Foreskin keratinocyte (primary cell): ENCODE measurements around the gene FXYD1.

GRCh38 chr19:34253745-34254144 lies 609 bp upstream of the GARRE1 start:
- RAMPAGE, total RNA: no peak

DNA sequence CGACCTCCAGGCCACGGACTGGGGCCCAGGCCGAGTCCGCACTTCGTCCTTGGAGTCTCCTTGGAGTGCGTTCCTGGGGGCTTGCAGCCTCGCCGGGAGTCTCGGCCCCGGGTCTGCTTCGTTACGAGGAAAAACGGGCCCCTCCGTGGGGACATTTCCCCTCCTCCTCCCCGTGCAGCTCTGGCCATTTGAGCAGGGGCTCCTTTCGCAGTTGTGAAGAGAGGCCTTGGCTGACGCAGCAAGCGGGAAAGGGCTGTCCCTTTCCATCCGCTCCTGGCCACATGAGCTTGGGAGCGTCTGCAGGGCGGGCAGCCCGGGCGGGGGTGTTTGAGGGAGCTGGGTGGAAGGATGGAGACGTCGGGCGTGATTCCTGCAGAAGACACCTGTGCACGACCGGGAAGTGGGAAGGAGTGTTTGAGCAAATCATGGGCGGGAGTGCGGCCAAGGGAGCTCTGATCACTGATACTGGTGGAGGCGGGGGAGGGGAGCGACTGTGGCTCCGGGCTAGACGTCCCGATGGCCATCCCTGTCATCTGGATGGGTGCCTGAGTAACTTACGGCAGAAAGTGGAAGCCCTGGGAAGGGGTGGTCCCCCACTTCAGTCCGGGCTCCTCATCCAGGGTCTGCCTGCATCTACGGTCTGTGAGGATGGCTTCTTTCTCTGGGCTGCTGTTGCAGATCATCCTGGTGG lies 644 bp downstream of the GPI start:
- RAMPAGE, total RNA: no peak

GRCh38 chr19:34399674-34400838 lies 4.1 kb upstream of the PDCD2L start:
- RAMPAGE, total RNA: no peak

DNA sequence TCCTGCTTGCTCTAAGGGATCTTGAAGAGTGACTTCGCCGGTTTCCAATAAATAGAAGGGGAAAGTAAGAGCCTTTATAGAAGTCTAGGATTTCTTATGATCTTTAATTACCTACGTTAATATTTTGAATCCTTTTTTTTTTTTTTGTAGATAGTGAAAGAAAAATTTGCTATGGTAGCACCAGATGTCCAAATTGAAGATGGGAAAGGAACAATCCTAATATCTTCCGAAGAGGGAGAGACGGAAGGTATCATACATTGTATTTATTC lies 21.3 kb upstream of the WTIP start:
- RAMPAGE, total RNA: no peak

GRCh38 chr19:34469474-34470121 lies 12.0 kb upstream of the WTIP start:
- RAMPAGE, total RNA: no peak

DNA sequence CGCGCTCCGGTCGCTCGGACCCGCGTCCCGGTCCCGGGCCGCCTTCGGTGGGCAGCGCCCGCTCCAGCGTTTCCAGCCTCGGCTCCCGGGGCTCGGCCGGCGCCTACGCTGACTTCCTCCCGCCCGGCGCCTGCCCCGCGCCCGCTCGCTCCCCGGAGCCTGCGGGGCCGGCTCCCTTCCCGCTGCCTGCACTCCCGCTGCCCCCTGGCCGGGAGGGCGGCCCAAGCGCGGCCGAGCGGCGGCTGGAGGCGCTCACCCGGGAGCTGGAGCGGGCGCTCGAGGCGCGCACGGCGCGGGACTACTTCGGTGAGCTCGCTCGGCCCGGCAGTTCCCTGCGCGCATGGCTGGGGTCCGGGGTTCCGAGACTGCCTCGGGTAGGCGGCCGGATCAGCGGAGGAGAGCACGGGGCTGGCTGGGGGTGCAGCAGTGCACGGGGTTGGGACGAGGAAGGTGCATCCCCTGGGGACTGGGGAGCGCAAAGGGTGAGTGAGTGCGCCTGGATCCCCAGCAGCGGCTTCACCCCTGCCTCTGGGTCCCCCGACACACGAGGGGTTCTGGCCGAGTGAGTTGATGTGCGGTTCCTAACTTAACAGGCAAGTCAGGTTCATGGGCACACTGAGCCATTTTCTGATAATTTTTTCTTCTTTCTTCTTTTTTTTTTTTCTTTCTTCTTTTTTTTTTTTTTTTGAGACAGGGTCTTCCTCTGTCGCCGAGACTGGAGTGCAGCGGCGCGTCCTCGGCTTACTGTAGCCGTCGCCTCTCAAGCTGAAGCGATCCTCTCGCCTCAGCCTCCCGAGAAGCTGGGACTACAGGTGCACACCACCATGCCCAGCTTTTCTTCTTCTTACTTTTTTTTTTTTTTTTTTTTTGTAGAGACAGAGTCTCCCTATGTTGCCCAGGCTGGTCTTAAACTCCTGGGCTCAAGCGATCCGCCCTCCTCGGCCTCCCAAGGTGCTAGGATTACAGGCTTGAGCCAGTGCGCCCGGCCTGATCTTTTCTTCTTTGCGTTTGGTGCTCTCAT lies 1.1 kb downstream of the WTIP start:
- RAMPAGE, total RNA: no peak

DNA sequence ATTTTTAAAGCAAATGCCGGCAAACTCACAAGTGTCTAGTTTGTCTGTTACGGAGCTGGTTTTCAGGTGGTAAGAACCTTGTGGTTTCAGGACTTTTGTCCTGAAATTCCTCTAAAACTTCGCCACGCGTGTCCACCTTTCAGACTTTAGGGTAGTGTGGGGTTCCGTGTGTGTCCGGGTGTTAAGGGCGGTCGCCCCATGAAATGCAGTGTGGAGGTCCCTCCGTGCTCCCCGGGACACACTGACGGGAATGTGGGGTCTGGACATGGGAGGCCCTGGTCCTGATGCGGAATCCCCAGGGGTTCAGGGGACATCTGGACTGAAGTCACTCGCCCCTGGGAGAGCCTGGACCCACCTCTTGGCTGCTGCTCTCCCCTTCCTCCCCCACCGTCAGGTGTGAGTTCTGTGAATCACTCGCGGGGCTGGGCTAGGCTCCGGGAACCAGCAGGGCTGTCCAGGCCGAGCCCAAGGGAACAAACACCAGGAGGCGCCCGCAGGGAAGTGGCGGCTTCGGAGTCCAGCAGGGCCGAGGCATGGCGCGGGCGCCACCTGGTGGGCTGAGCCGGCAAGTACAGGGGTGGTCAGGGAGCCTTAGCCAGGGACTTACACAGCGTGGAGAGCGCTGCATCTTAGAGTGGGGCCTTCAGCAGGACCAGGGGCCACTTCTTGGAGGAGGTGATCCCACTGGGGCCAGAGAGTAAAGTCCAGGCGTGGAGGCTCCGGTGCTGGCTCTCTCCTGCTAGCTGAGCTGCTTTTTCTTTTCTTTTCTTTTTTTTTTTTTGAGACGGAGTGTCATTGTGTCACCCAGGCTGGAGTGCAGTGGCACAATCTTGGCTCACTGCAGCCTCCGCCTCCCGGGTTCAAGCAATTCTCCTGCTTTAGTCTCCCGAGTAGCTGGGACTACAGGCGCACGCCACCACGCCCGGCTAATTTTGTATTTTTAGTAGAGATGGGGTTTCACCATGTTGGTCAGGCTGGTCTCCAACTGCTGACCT lies 19.9 kb downstream of the WTIP start:
- RAMPAGE, total RNA: no peak

DNA sequence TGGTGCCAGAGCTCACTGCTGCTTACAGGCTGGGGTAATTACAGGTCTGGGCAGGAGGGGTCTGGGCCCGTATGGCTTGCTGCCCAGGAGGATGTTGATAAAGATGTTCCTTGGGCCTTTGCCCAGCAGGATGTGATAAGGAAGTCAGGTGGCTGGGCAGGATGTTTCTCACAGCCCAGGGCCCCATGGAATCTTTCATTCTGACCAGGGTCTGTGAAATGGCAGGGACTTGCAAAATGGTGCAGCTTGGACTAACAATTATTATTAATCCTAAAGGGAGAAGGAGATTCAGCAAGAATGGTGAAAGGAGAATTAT lies 64.3 kb upstream of the ZNF599 start:
- RAMPAGE, total RNA: no peak

DNA sequence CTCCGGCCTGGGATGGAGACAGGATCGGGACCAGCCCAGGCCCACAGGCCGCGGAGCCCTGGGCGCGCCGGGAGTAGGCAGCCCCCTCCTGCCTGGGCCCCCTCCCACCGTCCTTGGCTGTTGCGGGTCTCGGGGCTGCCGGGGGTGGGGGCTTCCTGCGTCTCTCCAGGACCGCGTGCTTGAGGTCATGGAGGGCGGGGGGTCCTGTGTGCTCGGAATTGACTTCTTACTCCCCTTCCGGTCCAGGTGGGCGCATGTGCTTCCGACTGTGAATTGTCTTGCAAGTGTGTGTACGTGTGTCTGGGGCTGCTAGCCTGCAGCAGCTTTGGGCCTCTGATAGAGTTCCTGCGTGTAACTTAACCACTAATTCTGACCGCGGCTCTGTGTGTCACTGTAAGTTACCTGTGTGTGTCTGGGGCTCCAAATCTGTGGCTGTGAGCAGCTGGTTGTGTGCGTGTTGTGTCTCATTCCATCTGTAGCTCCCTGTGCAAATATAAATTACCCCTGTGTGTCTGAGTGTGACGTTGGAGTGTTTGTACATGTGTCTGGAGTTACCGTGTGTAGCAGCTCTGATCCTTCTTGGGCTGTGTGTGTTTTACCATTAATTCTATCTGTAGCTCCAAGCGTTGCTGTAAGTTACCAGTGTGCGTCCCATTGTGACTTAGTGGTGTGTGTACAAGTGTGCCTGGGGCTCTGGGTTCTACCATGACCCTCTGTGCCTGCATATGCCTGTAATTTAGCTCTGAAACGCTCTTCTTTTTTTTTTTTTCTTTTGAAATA lies 919 bp downstream of the GRAMD1A start:
- RAMPAGE, total RNA: no peak

GRCh38 chr19:35011211-35011661 lies 11.1 kb downstream of the GRAMD1A start:
- RAMPAGE, total RNA: no peak

GRCh38 chr19:35042029-35042817 lies 702 bp downstream of the HPN start:
- RAMPAGE, total RNA: no peak

GRCh38 chr19:35117056-35117483 lies 1.4 kb downstream of the FXYD3 start:
- RAMPAGE, total RNA: no peak

- RAMPAGE, total RNA: no peak
These were observed 2.8 kb downstream of the FXYD3 start for GRCh38 chr19:35118211-35119113.

GRCh38 chr19:35120366-35121496 lies 5.1 kb downstream of the FXYD3 start:
- RAMPAGE, total RNA: no peak

- RAMPAGE, total RNA: no peak
These were observed 7.1 kb downstream of the FXYD3 start for GRCh38 chr19:35122488-35123312.

DNA sequence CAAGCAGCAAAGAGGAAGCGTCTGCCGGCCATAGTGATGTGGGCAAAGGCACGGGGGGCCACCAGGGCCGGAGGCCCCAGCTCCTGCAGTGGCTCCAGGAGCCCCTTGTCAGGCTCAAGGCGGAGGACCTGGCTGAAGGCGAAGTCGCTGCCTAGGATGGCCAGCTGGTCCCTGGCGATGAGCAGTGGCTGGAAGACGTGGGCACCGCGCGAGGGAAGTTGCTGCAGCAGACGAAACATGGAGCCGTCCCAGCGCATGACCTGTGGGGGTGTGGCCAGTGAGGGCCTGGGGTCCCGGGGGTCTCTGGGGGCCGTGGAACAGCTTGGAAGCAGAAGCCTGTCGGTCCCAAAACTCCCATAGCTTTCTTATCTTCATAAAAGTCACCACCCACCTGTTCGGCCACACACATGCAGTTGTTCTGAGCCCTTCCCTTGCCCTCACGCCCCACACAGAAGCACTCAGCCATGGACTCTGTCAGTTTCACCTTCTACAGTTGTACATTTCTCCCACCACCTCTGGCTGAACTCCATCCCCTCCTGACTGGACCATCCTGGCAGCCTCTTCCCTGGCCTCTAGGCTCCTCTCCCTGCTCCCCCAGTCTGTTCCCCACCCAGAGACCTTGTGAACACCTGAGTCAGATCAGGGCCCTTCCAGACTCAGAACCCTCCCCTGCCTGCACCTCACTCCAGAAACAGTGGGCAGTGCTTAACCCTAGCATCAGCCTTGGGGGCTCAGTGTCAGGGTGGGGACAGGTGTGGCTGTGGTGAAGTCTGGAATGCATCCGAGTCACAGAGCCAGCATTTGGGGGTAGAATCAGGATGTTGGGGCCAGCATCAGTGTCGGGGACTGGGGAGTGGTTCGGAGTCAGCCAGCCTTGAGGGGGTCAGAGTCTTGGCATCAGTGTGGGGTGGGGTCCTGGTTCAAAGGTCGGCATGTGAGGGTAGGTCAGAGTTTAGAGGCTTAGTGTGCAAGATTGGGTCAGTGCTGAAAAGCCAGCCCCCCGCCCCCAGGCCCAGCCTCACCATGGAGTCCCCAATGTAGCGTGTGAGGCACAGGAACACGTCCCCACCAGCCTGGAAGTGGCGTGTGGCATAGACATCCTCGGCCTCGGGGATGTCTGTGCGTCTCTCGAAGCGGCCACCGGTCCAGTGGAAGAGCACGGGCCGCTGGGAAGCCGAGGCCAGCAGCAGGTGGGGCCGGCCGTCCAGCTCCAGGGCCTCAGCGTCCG lies 9.2 kb downstream of the LGI4 start:
- RAMPAGE, total RNA: no peak

DNA sequence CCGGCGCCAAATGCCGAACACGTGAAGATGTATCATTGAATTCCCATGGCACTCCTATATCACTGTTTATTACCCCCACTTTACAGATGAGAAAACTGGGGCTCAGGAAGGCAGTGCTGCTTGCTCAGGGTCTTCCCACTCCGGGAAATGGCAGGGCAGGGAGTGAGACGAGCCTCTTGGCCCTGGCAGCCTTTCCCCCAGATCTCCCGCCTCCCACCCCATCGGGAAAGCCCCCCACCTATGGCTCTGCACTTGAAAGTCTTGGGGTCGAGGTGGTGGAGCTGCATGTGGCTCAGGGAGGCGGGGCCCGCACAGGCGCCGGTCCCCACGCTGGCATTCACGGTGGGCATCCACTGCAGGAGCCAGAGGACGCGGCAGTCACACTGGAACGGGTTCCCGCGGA lies 3.7 kb downstream of the LGI4 start:
- RAMPAGE, total RNA: no peak

DNA sequence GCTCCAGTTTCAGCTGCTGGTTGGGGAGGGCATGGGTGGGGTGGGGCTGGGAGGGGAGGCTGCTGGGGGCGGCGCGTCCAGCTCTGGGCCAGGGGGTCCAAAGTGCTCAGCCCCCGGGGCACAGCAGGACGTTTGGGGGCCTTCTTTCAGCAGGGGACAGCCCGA lies at the start of gene FXYD1:
TSS of gene FXYD1 (plus strand) at position 100 of the 165 bp plus-strand sequence.
- RAMPAGE, total RNA: no peak

GRCh38 chr19:35140682-35141683 lies 2.1 kb upstream of the FXYD7 start:
- RAMPAGE, total RNA: no peak

DNA sequence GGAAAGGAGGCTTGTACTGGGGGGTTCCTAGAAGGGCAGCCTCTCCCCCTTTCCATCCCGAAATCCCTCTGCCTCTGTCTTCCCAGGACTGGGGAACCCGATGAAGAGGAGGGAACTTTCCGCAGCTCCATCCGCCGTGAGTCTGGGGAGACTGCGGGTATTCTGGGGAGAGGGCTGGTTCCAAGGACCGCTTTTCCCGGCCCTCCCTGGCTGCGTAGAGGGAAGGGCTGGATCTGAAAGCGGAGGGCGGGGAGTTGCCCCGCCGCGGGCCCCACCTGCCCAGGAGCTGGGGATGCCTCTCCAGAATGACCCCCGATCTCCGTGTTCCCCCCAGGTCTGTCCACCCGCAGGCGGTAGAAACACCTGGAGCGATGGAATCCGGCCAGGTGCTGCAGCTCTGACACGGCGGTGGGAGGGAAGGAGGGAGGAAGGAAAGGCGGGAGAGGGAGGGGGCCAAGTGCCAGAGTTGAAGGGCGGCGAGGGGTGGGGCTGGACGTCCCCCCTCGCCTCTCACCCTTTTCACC lies 607 bp upstream of the FXYD7 start:
- RAMPAGE, total RNA: no peak